Heart (tissue), 3 donors: ENCODE measurements around a stretch of chr7.

DNA sequence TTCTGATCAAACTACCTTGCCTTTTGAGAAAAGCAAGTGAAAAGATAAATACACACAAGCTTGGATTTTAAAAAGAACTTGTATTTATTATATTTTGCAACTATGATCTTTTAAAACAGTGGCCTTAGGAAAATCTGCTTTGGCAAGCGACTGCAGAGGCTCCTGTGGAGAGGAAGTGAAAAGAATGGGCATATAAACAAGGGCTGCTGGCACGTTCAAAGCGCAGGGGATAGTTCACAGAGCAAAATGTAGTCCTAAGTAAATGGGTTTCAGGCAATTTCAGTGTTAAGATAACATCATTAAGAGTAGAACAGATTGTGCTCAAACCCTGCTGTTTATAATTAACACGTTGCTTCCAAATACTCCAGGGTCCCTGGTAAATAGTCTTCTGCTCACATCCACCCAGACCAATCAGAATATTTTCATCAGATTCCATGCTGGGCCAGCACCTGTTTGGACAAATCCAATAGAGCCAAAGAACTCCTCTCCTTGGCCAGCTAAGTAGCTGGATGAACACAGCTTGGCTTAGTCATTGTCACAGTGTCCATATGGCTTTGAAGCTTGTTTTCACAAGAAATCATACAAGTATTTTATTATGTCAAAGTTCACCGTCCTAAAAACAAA lies 81.4 kb downstream of the ORC5 start:
- RAMPAGE, long total RNA, 2 experiments: no peak in any of the 2 experiments

DNA sequence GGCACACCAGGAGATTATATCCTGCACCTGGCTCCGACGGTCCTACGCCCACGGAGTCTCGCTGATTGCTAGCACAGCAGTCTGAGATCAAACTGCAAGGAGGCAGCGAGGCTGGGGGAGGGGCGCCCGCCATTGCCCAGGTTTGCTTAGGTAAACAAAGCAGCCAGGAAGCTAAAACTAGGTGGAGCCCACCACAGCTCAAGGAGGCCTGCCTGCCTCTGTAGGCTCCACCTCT lies 2.2 kb upstream of the ORC5 start:
- RAMPAGE, long total RNA, 2 experiments: no peak in any of the 2 experiments

DNA sequence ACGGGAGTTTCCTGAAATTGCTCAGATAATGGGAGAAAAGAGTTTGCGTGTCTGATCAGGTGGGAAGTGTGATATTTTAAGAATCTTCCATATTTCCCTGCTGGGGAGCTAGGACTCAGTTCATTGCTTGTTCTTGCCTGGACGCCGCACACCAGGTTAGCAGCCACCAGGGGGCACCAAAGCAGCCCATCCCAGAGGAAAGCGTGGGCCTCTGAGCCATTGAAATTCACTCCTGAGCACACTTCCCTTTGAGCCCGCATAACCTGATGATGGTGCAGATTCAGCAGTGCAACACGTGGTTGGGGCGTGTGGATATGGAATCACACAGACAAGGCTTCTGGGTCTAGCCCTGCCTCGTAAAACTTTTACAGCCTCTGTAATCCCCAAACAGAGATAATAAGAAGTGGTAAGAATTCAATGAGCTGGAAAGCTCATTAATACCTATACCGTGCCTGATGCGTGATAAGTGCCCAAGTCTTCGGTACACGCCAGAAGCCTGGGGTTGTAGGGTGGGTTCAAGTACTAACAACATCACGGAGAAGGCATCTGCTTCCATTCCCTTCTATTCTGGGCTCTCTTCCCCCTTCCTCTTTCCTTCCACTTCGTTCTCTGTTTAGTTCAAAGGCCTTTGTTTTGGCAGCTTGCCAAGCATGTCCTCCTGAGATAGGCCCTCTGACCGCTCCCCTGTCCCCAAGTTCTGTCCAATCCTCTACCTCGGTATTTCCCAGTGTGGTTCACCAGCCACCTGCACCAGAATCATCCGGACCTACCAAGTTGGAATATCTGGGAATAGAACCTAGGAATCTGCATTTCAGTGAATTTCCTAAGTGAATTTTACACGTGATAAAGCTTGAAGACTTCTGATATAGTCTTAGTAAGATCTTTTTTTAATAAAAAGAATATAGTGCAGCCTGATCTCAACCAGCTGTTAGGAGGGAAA lies 130.1 kb upstream of the KMT2E start:
- RAMPAGE, long total RNA, 2 experiments: no peak in any of the 2 experiments

DNA sequence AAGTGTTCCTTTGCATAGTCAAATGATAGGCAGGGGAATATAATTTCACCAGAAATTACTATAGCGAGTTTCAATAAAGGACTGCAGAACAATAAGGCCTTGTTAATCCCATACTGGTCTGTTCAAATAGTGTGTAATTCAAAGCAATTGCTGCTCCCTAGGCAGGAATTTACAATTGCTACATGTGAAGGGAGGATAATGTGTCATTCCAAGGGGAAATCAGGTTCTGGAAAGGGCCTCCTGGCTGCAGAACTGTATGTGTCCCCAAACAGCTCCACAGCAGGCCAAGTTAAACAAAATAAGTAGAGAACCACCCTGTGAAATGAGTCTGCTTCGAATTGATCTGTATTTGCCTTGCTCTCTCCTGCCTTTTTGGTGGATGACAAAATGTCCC lies 42.4 kb upstream of the KMT2E start:
- RAMPAGE, long total RNA, 2 experiments: no peak in any of the 2 experiments

DNA sequence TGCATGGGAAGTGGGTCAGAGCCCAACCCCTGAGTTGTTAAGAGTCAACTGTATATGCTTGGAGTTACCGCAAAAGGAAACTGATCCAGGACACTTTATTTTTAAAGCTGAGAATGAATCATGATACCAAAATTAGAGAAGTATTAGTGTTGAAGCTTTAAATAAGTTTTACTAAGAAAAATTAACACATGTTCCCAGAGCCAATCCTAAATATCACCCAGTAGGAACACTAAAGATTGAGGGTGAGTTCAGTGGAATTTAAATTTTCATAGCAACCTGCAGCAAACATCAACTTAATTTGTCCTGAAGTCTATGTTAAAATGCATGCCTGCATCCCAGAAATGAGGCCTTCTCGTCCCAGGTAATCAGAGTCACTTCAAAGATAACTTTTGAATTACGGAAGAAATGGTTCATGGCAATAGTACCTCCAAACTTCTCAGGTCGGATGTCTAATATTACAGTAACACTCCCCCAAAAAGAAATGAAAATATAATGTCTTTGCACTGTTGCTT lies 20.3 kb upstream of the KMT2E start:
- RAMPAGE, long total RNA, 2 experiments: no peak in any of the 2 experiments

DNA sequence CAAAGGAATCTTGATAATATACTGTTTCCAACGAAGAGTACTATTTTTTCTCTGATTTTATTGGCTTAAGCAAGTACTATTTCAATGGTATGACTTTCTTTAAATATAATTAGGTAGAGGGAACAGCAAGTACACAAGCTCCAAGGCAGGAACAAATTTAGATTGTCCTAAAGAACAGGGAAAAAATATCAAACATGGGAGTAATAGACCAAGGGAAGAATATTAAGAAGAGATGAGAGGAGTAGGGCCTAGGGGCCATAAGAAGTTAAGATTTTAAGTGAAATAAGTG lies 34.8 kb downstream of the KMT2E start:
- RAMPAGE, long total RNA, 2 experiments: no peak in any of the 2 experiments

- RAMPAGE, long total RNA, 2 experiments: no peak in any of the 2 experiments
Measured at GRCh38 chr7:105052835-105053320, 38.9 kb downstream of the KMT2E start.

- RAMPAGE, long total RNA, 2 experiments: no peak in any of the 2 experiments
Measured at GRCh38 chr7:106011935-106012474, 48.9 kb downstream of the CDHR3 start.

GRCh38 chr7:106022095-106023018 lies 59.3 kb downstream of the CDHR3 start:
- RAMPAGE, long total RNA, 2 experiments: no peak in any of the 2 experiments

DNA sequence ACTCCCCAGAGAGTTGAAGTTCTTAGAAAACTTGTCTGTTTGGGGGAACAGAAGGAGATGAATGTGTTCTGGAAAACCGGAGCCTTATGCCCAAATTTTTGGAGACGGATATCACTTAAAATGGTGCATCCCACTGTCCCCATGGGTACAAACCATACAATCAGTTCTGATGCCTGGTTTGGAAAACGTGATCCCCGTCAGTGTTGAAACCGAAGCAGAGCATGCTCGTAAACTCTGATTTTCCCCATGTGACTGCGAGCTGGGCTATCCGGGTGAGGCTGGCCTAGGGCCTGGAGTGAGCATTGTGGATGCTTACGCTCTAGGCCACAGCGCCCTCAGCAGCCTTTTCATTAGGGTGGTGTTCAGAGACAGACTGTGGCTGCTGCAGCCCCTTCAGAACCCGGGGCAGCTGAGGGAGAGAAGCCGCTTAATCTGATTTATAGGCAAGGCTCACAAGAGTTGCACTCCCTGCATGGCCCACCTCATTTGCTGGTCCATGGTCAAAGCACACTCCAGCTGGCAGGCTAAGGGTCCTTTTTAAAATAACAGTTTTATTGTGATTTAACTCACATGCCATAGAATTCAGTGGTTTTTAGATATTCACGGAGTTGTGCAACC lies 72.7 kb downstream of the SYPL1 start:
- RAMPAGE, long total RNA, 2 experiments: no peak in any of the 2 experiments

DNA sequence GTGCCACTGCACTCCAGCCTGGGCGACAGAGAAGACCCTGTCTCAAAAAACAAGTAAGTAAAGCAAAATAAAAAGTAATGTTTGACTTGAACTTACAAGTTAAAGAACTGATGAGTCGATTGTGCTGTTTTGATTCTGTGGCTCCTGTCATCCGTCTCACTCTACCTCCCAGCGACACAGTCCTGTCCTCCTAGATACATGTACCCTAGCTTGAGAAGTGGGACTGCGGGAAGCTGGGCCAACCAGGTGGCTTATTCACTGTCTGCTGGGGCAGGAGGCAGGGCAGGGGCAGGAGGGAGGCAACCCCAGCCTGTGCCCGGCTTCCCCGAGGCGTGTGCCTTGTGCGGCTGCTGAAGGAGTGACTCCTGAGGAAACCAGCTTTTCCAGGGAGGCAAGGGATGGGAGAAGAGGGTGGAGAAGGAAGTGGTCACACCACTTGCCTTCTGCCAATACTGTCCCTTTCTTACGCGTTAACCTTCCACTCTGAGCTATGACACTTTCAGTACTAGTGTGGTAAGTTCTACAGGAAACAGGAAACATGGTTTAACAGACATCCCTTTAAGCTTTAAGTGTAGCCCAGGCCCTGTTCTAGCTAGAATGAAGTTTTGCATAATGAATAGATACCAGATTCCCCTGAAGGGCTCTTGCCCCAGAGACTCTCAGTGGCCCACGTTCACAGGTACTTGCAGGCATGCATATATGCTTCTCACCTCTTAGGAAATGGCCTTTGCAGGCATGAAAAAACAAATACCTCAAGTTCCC lies 40.7 kb downstream of the SYPL1 start:
- RAMPAGE, long total RNA, 2 experiments: no peak in any of the 2 experiments

GRCh38 chr7:106111499-106112145 lies 490 bp downstream of the SYPL1 start:
- RAMPAGE, long total RNA, 2 experiments: no peak in any of the 2 experiments

GRCh38 chr7:106199809-106200259 lies 84.9 kb downstream of the NAMPT start:
- RAMPAGE, long total RNA, 2 experiments: no peak in any of the 2 experiments

- RAMPAGE, long total RNA, 2 experiments: no peak in any of the 2 experiments
Measured at GRCh38 chr7:106247019-106248065, 37.4 kb downstream of the NAMPT start.

DNA sequence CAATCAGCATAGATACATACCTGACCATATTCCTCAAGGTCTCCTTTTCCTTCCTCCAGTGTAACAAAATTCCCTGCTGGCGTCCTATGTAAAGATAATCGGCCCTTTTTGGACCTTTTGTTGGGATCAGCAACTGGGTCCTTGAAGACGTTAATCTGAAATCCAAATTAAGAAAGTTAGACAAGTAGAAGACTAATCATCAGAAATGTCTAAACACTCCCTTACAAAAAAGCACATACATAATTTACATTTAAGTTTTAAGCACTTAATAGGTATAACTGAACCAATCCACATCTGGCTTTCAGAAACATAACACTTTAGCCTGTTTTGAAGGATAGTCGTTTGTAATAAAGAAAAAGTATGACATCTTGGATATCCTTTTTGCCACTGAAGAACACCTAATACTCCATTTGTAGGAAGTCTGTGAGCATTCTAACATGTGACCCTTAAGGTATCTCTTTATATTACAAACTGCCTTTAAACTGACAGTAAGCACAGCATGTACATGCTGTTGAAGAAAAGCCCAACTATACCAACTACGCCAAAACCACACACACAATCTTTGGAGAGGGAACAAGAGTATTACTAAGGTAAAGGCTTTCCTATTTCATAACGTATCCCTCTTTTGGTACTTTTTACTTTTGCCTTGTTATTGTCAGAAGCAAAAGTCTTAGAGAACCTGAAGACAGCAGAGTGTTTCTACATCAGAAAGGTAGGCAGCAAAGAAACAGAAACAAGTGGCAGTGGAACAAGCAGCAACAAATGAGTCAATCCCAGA lies 31.6 kb downstream of the NAMPT start:
- RAMPAGE, long total RNA, 2 experiments: no peak in any of the 2 experiments

DNA sequence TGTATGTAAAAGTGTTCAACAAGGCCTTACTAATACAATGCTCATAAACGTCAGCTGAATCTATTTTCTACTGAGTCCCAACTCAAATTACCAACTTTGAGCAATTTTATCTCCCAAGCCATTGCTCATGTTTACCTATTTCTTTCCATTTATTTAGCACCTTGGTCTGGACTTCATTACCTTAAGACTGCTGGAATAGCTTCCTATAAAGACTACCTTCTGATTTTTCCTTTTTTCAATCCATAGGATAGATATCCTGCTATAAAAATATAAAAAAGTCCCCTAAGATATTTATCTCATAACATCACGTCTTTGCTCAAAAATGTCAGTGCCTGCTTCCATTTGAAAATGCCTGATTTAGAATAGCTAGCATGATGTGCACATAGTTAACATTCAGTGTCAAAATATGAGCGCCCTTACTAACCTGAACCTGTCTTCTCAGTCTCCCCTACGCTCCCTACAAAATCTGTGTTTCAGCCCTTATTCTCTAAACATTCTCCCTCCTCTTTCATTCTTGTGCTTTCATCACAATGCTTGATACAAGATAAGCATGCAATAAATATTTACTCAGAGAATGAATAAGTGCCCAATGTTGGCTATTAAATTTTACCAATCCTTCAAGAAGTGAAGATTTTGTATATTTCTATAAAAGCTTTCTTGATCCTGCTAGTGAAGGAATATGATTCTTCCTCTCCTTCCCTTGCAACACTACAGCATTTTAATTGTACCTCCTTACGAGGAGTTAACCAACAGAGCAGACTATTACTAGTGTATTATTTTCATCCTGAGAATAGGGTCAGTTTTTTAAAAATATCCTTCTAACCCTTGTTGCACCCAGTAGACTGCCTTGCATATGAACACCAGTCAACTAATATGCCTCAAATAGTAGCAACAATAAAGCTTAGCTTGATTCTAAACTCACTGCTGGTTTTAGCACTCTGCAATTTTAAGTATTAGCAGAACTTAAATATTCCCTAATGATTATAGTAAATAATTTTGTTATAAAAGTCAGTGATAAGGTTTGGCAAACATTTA lies 18.0 kb downstream of the NAMPT start:
- RAMPAGE, long total RNA, 2 experiments: no peak in any of the 2 experiments

DNA sequence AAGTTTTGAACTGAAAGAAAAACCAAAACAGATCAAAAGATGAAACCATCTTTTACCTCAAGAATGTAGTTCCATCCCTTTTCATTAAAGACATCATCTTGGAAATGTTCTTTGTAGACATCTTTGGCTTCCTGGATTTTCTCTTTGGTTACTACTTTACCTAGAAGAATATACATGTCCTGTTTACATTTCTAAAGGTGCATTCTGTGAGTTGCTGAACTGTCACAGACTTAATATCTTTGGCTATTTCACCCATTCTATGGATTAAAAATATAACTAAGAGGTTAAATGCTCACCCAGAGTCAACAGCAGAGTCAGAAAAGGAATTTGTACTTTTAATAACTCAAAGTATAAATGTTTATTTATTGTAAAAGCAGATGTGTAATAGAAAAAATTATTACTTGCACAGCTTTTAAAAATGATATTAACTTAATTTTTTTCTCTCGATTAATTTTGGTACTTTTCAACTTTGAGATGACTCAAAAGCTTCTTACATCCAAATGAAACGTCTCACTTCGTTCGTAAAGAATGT lies 9.8 kb downstream of the NAMPT start:
- RAMPAGE, long total RNA, 2 experiments: no peak in any of the 2 experiments

DNA sequence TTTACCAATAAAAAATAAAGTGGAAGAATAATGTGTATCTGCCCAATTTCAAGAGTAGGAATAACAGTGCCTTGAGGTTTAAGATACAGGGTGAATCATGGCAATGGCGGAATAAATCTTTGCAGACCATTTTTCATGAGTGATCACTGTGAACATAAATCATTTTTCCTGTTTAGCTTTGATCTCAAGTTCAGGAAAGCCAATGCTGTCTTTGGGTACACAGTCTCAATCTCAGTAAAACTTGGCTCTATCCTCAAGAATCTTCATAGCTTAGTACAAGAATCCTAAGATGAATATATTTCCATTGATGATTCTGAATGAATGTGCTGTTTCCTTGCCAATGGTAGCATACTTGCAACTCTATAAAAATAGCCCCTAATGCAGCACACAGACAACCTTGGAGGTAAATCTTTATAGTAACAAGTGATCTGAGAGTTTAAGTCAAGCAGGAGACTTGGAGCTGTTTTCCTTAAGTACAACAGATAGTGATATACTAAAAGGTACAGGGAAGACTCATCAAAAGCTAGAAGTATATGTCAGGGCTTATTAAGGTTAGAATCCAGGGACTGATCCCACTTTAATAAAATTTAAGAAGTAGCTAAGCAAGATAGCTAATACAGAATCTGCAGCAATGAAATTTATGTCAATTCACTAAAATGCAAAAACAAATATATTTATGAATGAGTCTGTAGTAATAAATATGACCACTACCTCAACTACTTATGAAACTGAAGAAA lies 6.7 kb downstream of the NAMPT start:
- RAMPAGE, long total RNA, 2 experiments: no peak in any of the 2 experiments

DNA sequence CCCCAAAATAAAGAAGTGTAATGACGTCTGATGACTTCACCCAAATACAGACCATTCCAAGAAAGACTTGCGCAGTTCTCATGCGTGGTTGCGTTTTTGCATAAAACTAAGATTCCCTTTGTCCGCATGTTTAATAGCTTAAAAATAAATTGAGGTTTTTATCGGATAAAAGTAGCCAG lies 1.0 kb upstream of the NAMPT start:
- RAMPAGE, long total RNA, 2 experiments: no peak in any of the 2 experiments

GRCh38 chr7:106344674-106345185 lies 59.9 kb upstream of the NAMPT start:
- RAMPAGE, long total RNA, 2 experiments: no peak in any of the 2 experiments